Gastrocnemius medialis (tissue), 3 donors: ENCODE measurements around a stretch of chr12.

DNA sequence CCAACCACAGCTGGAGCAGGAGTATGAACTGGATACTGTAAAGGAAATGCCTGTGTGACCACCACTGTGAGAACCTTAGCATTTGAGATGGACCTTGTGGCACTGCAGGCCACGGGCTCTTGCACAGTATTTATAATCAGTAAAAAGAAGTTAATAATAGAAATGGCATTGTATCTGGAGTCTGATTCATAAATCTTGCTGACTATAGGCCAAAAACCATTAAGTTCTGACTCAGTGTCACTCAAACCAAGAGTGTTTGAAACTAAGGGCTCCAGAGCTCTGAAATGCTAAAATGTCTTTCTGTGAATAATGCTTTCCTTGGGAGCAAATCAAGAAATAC lies 58.5 kb upstream of the STK38L start:
- PRO-cap = no peak
- RAMPAGE, long total RNA, 3 experiments = no peak in any of the 3 experiments

DNA sequence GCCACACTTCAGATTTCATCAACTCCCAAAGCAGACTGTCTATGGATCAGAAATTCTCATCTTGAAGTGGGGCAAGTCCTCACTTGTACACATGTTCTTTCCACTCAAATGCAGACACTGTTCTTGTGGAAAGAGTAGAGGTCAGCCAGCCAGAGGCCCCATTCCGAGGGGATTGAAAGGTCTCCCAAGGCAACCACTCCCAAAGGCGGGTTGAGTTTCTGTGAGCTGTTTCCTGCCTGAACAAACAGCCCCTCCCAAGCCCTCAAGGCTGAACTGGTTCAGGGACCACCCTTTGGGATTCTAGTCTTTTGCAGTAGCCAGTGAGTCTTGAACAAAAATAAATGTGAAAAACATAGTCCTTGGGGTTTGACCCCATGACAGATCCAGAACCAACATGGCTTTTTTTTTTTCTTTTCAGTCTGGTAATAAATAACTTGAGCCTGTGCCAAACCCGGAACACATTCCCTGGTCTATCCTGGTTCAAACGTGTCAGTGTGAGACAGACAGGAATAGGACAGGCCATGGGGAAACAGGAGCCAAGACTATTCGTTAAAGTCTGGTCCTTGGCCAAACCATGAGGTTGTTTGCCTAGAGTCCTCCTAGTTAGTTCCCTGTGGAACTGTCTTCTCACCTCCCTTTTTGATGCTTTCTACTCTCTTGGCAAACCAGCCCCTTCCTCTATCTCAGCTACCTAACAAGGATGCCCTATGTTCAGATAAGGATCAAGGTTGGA lies 17.6 kb upstream of the STK38L start:
- PRO-cap = no peak
- RAMPAGE, long total RNA, 3 experiments = no peak in any of the 3 experiments

- PRO-cap = no peak
- RAMPAGE, long total RNA, 3 experiments = no peak in any of the 3 experiments
Observed at GRCh38 chr12:27253344-27253747, 9.3 kb downstream of the STK38L start.

- PRO-cap = no peak
- RAMPAGE, long total RNA, 3 experiments = no peak in any of the 3 experiments
Observed at GRCh38 chr12:27781505-27781985, 1.5 kb upstream of the MANSC4 start.

DNA sequence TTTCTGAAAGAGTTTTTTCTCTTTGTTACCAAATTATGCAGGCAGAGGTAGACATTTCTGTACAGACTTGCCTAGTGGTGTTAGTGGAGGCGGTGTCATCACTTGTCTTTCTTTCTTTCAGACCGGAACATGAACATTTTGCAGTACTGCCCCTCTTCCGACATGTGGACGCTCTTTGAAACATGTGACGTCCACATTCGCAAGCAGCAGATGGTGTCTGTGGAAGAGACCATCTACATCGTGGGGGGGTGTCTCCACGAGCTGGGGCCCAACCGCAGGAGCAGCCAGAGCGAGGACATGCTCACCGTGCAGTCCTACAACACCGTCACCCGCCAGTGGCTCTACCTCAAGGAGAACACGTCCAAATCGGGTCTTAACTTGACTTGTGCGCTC lies 17.6 kb upstream of the MANSC4 start:
- PRO-cap = no peak
- RAMPAGE, long total RNA, 3 experiments = no peak in any of the 3 experiments

DNA sequence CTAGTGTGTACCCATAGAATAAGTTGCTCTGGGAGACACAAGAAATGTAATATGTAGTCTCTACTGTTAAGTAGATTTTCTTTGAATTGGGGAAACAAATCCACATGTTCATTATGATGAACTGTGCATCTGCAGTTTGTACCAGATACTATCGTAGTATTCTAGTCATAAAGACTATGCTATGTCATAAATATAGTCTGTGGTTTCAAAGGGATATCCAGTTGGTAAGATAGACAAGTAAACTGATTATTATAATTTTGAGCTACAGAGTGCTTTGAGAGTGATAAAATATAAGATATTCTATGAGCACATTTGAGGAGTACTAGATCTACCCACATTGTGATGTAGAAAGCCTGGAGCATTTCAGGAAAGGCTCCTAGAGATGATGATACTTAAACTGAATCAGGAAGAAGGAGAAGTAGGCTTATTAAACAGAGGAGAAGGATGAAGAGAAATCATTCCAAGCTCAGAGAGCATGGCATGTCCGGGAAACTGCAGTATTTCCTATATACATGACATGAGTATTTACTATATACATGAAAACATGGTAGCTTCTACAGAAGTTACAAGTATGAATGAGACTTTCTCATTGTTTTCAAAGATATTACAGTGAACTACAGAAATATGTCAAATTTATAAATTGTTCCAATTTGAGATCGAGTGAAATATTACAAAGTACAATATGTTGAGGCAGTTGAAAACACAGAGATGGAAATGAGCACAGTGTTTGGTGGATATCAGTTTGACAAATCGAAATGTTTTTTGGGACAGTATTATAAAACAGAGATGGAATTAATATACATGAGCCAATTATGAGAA lies 272.5 kb downstream of the CCDC91 start:
- PRO-cap = no peak
- RAMPAGE, long total RNA, 3 experiments = no peak in any of the 3 experiments

DNA sequence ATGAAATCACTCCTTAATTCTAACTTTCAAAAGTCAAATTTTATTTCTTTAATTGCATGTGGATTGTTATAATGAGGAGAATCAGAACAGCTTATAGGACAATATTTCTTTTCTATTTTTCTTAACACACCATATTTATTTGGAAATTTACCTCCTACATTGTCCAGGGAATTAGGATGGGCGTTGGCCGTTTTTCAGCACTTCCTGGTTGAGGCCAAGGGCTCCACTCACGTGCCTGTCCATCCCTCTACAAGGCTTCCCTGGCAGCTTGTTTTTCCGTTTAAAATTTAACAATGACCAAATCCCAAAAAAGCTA lies 1.1 kb upstream of the FAR2 start:
- PRO-cap = unidirectional peak, plus-strand start at position 230 of the sequence
- RAMPAGE, long total RNA, 3 experiments = no peak in any of the 3 experiments

GRCh38 chr12:29159465-29159865 lies 10.4 kb downstream of the FAR2 start:
- PRO-cap = no peak
- RAMPAGE, long total RNA, 3 experiments = no peak in any of the 3 experiments

DNA sequence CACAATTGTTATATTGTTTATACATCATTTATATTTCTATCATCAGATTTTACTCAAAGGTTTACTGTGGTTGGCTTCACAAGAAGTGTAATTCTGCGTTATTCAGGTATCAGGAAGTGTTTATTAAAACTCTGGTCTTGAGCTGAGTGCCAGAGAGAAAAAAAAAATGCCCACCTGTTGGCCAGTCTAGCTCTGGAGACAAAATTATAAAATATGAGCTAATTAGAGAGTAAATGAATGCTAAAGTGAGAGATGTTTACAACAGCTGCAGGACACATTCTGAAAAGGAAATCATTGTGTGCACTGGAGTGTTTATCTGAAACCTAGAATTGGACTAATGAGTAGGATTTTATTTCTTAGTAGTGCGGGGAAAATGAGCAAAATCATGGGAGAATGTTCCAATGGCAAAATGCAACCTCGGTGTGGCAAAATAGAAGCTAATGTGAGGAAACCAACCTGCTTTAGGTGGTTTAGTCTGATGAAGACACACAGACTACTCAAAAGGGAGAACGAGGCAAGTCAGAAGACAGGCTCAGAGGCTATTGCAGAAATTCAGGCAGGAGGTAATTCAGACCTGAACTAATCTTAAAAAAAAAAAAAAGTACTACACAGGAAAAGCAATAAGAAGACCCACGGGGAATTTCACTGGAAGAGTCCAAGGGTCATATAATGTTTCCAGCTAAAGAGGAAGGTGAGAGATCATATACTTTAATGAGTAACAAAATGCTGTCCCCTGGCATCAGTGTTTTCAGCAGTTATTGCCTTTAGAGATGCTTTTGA lies 59.6 kb downstream of the FAR2 start:
- PRO-cap = no peak
- RAMPAGE, long total RNA, 3 experiments = no peak in any of the 3 experiments

GRCh38 chr12:29317529-29318204 lies 63.3 kb downstream of the ERGIC2 start:
- PRO-cap = no peak
- RAMPAGE, long total RNA, 3 experiments = no peak in any of the 3 experiments

DNA sequence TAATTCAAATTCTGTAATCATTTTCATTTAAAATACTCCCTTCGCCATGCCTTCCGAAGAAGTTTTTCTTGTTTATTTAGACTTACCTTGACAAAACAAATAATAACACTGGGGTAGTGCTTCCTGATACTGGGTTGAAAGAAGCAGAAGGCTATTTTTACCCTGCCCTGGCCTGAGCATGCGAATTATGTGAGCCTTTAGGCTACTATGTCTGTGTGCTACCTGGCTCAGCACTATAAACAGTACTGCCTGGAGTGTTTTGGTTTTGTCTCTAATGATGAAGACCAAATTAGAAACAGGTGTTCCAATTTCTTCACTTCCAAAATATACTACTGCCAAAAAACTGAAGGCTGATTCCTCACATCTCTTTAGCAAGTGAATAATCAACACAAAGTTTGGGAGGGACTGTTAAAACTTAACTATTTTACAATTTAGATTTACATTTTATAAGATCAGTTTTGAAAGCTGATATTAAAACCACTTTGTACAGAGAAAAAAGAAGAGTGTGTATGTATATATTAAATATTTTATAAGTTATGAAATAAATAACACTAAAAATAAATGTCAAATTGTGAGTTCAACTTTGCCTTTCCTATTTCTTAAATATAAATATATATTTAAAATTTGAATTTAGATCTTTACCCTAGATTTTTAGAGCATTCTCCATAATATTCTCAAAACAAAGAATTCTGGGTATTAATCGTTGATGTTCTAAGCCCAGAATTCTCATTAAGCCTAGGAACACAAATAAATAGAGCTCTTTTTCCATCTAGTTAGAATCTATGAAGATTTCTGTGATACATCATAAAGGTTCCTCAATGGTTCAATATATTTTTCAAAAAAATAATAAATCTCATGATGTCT lies 7.8 kb upstream of the OVCH1 start:
- PRO-cap = no peak
- RAMPAGE, long total RNA, 3 experiments = no peak in any of the 3 experiments

GRCh38 chr12:29547175-29547449 lies 49.6 kb upstream of the OVCH1 start:
- PRO-cap = no peak
- RAMPAGE, long total RNA, 3 experiments = no peak in any of the 3 experiments

DNA sequence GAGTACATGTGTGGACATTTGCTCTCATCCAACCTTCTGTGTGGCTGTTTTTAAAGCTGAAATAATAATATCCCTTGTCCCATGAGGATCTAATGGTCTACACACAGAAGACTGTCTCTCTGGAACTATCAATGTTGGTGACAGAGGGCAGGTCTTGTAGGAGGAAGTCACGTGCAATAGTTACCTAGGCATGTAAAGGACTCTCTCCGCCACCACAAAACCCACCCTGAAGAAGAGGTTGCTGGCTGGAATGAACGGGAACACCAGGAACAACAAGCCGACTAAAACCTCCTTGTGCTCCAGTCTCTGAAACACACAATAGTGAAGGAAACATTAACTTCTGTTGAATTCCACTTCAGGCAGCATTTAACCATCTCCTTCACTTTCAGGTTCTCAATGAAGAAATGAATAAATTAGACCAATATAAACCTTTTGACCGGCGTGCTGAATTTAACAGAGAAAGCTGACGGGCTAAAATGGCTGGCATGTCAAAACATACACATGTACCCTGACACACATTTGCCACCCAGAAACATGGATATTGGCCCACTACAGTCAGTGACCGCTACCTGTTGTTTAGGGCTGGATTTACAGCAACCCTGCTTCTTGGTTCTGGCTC lies 106.6 kb upstream of the OVCH1 start:
- PRO-cap = no peak
- RAMPAGE, long total RNA, 3 experiments = no peak in any of the 3 experiments

- PRO-cap = no peak
- RAMPAGE, long total RNA, 3 experiments = no peak in any of the 3 experiments
Observed at GRCh38 chr12:31368514-31369476, 42.8 kb upstream of the SINHCAF start.

DNA sequence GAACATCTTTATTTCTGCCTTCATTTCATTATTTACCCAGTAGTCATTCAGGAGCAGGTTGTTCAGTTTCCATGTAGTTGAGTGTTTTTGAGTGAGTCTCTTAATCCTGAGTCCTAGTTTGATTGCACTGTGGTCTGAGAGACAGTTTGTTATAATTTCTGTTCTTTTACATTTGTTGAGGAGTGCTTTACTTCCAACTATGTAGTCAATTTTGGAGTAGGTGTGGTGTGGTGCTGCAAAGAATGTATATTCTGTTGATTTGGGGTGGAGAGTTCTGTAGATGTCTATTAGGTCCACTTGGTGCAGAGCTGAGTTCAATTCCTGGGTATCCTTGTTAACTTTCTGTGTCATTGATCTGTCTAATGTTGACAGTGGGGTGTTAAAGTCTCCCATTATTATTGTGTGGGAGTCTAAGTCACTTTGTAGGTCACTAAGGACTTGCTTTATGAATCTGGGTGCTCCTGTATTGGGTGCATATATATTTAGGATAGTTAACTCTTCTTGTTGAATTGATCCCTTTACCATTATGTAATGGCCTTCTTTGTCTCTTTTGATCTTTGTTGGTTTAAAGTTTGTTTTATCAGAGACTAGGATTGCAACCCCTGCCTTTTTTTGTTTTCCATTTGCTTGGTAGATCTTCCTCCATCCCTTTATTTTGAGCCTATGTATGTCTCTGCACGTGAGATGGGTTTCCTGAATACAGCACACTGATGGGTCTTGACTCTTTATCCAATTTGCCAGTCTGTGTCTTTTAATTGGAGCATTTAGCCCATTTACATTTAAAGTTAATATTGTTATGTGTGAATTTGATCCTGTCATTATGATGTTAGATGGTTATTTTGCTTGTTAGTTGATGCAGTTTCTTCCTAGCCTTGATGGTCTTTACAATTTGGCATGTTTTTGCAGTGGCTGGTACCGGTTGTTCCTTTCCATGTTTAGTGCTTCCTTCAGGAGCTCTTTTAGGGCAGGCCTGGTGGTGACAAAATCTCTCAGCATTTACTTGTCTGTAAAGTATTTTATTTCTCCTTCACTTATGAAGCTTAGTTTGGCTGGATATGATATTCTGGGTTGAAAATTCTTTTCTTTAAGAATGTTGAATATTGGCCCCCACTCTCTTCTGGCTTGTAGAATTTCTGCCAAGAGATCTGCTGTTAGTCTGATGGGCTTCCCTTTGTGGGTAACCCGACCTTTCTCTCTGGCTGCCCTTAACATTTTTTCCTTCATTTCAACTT lies 37.2 kb downstream of the DENND5B start:
- PRO-cap = no peak
- RAMPAGE, long total RNA, 3 experiments = start-site peak on the minus strand in 1 of 3 experiments, centred at position 261 of the sequence, 5 reads per replicate

DNA sequence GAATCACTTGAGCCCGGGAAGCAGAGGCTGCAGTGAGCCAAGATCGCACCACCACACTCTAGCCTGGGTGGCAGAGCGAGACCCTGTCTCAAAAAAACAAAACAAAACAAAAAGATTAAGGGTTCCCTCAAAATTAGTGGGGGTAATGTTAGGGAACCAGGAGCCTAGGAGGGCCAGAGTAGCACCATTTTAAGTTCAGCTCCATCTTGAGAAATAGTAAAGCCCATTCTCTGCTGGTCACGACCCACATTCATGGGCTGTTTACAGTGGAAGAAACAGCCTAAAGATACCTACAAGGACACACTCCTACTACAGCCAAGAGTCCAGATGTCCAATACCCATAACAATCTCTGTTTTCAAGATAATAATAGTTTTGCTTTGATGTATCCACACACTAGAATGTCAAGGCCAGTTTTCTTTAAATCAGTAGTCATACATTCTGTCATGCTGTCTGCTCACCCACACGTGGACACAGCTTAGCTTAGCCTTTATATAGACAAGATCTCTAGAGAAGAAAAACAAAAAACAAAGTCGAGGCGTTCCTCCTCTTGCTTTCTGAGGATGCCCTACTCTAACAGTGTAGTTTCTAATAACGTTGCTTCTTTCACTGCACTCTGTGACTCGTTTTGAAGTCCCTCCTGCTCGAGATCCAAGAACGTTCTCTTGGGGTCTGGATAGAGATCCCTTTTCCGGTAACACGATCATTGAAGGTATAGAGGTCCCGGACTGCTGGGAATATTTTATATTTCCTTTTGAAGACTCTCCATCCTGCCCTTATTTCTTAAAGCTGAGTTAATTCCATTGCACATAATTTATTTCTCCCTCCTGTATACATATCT lies 17.9 kb upstream of the ETFBKMT start:
- PRO-cap = no peak
- RAMPAGE, long total RNA, 3 experiments = no peak in any of the 3 experiments

- PRO-cap = unidirectional peak, plus-strand start at chr12:31749382
- RAMPAGE, long total RNA, 3 experiments = no peak in any of the 3 experiments
Observed at GRCh38 chr12:31748965-31749847, 20.4 kb upstream of the AMN1 start.

- PRO-cap = no peak
- RAMPAGE, long total RNA, 3 experiments = no peak in any of the 3 experiments
Observed at GRCh38 chr12:31806905-31807523, 14.9 kb upstream of the H3-5 start.

GRCh38 chr12:31860284-31860820 lies 68.3 kb upstream of the H3-5 start:
- PRO-cap = no peak
- RAMPAGE, long total RNA, 3 experiments = no peak in any of the 3 experiments

DNA sequence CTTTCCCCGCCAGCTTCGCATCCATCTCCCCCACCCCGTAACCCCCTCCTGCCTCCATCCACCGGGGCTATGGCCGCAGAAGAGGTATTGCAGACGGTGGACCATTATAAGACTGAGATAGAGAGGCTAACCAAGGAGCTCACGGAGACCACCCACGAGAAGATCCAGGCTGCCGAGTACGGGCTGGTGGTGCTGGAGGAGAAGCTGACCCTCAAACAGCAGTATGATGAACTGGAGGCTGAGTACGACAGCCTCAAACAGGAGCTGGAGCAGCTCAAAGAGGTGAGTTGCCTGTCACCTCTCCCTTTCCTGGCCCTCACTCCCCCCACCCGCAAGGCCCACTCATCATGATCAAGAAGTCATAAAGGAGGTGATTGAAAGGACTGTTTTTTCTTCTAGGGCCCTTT lies 619 bp downstream of the BICD1 start:
- PRO-cap = no peak
- RAMPAGE, long total RNA, 3 experiments = no peak in any of the 3 experiments